ENCODE data around the genes TBL1XR1 and ACTL6A.

- PRO-cap = no peak
These were observed 156.1 kb downstream of the TBL1XR1 start for GRCh38 chr3:177041097-177041637.

- PRO-cap = no peak
These were observed 146.9 kb downstream of the TBL1XR1 start for GRCh38 chr3:177050433-177050739.

DNA sequence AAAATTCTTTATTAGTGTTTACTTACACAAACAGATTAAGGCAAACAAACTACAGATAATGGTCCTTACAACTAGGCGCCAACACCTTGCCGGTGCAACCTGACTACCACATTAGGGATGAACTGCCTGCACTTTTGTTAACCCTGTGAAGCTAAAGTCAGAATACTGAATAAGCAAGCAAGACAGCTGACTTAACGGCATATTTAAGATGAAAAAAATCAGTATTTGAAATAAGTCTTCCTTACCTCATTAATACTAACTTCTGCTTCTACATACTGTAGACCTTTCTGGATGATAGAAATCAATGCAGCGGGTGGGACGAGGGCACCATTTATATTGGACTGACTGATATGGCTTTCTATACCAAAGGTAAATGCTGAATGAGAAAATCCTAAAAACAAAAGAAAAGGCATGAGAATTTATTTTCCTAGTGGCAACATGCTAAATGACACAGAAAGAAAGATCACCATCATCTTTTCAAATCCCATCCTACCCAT, 143.7 kb downstream of the TBL1XR1 start:
- PRO-cap = no peak

DNA sequence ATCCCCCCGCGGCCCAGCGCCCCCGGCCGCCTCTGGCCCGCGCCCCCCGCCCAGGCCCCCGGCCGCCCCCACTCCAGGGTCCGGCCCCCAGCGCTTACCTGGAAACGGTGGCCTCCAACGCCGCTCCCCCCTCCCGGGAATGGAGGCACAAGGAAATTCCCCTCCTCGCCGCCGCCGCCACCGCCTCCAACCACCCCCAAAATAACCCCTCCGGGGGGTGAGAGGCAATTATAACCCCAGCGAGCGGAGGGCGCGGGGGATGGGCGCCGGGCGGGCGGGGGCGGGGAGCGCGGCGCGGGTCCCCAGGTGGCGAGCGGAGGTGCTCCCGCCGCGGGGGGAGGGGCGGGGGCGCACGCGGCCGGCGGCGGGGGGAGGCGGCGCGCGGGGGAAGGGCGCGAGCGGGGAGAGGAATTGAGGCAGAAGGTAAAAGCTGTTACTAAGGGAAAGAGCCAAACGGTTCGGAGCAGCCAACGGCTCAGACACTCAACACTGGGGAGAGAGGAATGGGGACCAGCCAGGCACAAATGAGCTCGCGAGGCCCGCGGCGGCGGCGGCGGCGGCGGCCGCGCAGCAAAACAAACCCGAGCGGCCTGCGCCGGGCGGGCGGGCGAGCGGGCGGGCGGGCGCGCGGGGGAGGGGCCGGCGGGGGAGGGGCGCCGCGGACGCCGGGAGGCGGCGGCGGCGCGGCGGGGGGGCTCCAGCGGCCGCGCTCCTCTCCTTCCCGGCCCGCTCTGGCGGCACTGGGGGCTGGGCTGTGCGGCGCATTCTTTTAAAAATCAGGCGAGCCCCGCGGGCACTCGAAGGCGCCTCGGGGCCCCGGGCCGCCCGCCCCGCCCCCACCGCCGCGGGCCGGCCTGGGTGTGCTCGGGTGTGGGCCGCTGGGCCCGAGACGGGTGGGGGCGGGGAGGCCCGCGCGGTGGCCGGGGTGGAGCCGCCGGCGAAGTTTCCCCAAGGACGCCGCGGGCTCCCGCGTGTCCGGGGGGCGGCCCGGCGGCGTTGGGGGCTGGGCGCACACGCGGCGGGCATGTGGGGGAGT, at the start of gene TBL1XR1:
TBL1XR1 (minus strand) TSS at position 460 of the 1,036 bp plus-strand sequence.
- PRO-cap = bidirectional peak, plus-strand start at position 389 of the sequence, minus-strand start at position 203 of the sequence; bidirectional peak, plus-strand start at position 661 of the sequence, minus-strand start at position 576 of the sequence; bidirectional peak, plus-strand start at position 972 of the sequence, minus-strand start at position 742 of the sequence

- PRO-cap = no peak
These were observed 82.1 kb upstream of the TBL1XR1 start for GRCh38 chr3:177279475-177279731.

DNA sequence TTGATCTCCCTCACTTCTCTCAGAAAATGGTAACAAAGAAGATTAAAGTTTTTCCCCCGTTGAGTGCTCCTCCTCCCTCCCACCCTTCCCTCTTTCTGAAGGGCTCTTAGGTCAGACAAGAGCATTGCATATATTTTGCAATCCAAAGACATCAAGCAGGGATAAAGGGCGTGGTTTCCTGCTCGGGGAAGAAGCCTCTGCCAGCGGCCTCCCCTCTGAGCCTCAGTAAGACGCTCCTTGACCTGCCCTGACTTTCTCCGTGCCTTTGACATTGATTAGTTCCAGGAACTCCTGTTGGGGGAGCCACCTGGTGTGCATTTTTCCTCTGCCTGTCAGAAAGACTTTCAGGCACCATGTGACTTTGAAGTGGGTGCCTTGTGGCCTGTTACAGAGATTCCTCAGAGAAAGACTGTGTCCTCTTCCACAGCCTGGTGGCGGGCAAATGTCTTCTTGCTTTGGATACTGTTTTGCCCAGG, 87.1 kb upstream of the TBL1XR1 start:
- PRO-cap = no peak

DNA sequence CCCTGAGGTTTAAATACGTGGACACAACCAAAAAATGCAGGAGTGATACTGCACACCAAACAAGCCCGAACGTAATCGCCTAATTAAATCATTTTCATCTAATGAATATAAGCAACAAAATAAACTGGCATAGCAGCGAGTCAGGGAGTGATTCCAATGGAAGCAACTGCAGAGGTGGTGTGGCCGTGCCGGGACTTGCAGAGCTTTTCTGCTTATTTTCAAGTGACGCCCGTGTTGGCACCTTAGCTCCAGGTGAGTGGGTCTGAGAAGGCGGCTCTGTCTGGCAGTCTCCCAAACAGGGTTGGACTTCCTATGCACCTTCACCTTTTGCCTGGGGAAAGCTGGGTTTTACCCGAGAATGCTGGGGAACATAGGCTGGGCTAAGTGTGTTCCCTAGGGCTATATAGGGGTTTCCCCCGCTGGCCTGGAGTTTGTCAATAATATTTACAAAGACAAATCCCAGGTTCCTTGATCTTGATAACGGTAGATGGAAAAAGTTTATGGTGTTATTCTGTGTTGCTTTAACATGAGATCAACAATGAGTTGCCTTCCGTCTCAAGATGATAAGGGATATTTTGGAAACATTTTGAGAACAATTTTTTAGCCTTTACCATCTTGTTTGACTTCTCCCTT, 179.9 kb upstream of the TBL1XR1 start:
- PRO-cap = no peak

DNA sequence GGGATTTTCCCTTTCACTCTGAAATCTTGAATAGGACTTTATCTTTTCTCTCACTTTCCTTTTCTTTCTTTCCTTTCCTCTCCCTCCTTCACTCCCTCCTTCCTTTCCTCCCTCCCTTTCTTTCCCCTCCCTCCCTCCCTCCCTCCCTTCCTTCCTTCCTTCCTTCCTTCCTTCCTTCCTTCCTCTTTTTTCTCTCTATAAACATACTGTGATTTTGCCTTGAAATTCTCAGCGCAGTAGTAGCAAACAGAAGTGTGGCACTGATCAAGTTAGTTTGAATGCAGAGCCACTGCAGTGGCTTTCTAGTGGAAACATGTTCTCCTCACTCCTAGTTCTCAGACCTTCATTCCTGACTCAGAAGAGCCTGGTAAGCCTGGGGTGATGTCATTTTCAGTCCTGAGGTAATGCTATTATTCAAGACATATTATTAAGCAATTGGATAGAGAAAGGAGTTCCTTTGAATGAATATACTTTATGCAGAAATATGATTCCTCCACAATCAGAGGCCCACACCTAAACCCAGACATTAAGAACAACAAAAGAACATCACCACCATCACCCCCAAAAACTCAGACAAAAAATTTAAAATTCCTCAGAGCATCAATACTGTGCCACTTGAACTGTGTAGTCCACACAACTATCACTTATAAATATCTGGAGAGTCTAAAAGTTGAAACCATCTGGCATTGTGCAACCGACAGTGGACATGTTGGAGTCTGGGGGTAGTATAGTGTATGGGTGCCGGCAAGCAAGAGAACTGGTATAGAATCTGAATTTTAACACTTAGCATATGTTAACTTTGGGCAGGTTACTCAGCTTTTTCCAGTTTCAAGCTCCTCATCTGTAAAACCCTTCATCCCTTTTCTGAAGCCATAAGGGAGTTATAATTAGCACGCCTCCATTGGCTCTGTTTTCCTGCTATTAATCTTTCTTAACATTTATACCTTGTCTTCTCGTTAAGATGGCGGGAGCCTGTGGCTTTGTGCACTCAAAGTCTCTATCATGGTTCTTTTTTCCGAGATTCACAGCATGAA, 255.3 kb upstream of the TBL1XR1 start:
- PRO-cap = no peak

GRCh38 chr3:177465085-177465784, 268.0 kb upstream of the TBL1XR1 start:
- PRO-cap = no peak

DNA sequence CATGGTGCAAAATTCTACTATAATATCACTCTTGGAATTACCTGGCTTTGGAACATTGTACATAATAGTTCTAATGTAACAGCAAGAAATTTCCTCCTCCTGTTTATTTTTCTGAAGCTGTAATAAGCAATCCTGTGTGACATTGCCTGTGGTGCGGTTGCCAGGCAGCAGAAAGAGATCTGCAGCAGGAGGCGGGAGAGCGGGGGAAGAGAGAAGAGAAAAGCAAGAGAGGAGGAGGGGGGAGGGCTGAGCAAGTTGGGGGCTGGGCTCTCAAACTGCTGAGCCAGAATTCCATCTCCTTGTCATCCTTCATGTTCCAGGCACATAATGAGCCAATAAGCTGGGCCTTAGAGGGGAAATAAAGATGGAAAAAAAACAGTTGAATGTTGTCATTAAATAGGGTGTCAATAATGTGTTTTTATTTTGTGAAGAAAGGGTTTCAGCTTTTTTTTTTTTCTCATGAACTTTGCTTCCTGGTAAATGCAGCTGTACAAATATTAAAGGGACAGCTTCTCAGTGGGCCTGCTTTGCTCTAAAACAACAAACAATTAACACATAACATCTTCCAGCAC, 451.3 kb upstream of the KCNMB2 start:
- PRO-cap = no peak

DNA sequence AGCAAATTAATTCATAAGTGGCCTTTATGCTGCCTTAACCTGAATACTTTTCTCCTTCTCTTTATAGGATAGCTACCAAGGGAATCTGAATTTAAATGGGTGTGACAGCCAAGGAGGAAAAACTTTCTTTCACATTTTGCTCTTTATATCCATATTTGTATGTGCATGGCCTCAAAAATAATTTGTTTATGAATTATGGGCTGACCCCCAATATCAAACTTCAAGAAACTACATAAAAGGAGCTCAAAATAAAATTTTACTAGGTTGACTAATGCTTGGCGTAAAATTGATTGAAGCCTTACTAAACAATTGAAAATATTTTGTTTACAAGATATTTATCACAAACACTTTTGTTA, 251.2 kb downstream of the ZMAT3 start:
- PRO-cap = no peak

GRCh38 chr3:179019837-179020563, 51.6 kb downstream of the ZMAT3 start:
- PRO-cap = no peak

GRCh38 chr3:179148909-179149938, 1.1 kb downstream of the PIK3CA start:
- PRO-cap = bidirectional peak, plus-strand start at chr3:179149111, minus-strand start at chr3:179149085

DNA sequence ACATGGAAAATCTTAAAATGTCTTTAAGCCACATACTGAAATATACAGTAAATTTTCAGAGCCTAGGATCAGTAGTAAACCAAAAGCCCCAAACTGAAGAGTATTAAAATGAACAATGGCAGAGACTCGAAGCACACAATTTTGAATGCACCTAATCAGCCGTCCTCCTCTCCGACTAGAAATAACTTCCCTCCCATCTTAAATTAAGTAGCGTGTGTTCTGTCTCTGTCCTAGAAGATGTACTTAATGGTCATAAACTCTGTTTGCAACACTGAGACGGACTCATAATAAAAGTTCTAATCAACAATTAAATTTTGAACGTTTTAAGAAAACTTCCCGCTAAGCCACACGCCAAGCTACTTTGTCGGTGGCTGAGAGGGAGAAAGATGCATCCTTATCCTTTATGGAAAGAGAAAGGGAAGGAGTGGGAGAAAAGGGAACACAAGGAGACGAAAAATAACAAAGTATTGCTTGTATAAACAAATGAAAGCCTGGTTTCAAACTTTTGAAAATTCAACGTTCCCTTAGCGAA, 1.0 kb downstream of the GNB4 start:
- PRO-cap = no peak

- PRO-cap = bidirectional peak, plus-strand start at chr3:179562926, minus-strand start at chr3:179562661; bidirectional peak, plus-strand start at chr3:179563284, minus-strand start at chr3:179563190
These were observed at the start of gene ACTL6A for GRCh38 chr3:179562487-179563408. TSS of gene ACTL6A (plus strand) at chr3:179562926.

GRCh38 chr3:179661825-179662271, 9.0 kb downstream of the USP13 start:
- PRO-cap = no peak

DNA sequence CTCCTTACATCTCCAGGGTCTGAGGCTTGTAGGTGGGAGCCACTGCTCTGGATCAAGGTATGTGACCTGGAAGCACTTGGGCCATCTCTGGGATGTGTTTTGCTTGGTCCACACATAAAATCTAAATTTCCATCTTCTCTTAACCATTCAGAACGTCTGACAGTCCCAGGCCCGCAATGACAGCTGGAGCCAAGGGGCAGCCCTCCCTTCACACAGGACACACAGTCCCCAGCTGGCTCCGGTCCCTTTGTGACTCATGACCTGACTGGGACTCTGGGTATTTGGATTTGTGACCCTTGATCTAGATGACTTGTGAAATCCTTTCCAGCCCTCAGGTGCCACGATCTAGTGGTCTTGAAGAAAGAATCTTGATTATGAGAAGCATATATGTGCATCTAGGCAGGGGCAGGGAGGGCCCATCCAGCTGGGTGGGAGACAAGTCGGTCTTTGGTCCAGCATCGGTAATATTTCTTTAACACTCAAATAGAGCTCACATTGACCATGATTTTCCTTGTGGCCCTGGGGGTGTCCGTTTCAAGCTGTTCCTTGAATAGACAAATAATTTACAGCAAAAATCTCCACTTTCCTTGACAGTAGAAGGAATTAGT, 80.1 kb downstream of the USP13 start:
- PRO-cap = no peak

DNA sequence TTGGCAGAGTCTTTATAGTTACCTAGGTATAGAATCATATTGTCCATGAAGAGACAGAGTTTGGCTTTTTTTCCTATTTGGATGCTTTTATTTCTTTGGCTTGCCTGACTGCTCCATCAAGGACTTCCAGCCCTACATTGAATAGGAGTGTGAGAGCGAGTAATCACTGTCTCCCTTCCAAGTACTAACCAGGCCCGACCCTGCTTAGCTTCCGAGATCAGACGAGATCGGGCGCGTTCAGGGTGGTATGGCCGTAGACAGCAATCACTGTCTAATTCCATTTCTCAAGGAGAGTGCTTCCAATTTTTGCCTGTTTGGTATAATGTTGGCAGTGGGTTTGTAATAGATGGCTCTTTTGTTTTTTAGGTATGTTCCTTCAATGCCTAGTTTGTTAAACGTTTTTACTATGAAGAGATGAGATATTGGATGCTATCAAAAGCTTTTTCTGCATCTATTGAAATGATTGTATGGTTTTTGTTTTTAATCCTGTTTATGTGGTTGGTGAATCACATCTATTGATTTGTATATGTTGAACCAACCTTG, 125.1 kb upstream of the PEX5L start:
- PRO-cap = no peak

DNA sequence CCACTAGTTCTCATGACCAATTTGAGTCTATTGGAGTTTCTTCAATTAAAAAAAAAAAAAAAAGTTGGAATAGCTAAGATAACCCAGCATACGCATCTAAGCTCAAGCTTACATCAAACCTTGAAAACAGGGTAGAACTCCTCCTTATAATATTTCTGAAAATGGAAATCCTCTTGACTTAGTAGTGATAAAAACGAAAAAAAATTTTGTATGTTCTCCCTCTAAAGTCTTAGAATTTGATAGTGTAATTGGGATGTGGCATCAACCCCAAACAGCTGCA, 91.6 kb upstream of the SOX2 start:
- PRO-cap = no peak

DNA sequence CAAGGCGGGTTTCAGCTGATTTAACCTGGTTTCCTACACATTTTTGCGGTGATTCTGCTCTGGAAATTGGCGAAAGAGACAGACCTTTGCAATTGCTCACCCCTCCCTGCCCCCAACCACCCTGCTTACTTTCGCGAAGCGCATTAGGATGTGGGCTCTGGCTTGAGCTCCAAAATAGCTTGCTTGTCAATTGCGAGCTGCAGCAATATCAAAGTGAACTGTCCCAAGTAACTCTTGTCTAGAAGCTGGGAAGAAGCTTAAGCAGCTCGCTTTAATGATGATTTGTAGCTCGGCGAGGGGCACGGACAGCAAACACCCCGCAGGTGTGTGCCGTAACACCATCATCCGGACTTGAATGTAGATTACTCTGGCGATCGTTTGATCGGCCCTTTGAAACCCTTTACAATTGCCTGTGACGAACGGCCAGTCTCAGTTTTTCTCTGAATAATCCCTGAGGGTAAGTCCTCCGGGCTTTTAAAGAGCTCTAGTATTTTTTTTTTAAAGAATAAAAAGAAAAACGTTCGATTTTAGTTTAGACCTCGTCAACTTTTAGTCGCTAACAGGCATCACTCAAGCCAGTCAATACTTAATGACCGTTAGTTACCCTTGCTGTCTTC, 16.0 kb downstream of the SOX2 start:
- PRO-cap = no peak